ENCODE data around the genes EIF2D and FCMR.

DNA sequence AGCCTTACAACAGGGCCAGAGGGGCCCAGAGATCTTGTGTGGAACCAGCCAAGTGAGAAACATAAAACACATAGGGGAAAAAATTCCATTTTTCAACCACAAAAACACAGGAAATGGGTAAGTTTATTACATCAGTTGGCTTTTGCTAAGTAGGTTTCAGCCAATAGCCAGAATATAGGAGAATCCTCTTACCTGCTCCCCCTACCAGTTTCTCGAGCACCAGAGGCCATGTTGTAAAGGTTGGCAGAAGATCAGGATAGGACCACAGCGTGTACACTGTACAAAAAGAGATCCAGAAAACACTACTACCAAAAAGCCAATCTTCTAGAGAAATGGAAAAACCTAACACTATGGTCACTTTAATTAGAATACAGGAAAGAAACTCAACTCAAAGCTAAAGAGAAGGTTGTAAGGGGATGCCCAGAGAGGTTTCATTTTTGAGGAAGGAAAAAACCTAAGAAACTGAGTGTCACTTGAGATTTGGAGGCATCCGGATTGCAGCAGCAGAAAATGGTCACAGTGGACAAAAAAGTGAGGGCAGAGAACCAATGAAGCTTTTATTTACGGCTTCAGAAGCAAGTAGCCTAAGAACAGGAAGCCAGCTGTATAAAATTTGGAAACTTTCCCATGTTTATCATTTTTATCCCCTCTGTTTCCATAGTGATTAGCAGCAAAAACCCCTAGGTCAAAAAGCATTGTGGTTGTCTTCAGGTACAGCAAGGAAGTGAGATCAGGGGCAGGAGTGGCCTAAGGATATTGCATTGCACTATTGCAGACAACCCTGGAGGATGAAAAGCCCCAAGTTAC is 2.9 kb downstream of the EIF2D start:
- RRBS = no CpG with 5 or more reads among the region's 4 CpGs
CAGE:
- cytosol, long polyA plus RNA = no peak
- long polyA plus RNA = no peak
- nucleus, long polyA plus RNA = no peak

DNA sequence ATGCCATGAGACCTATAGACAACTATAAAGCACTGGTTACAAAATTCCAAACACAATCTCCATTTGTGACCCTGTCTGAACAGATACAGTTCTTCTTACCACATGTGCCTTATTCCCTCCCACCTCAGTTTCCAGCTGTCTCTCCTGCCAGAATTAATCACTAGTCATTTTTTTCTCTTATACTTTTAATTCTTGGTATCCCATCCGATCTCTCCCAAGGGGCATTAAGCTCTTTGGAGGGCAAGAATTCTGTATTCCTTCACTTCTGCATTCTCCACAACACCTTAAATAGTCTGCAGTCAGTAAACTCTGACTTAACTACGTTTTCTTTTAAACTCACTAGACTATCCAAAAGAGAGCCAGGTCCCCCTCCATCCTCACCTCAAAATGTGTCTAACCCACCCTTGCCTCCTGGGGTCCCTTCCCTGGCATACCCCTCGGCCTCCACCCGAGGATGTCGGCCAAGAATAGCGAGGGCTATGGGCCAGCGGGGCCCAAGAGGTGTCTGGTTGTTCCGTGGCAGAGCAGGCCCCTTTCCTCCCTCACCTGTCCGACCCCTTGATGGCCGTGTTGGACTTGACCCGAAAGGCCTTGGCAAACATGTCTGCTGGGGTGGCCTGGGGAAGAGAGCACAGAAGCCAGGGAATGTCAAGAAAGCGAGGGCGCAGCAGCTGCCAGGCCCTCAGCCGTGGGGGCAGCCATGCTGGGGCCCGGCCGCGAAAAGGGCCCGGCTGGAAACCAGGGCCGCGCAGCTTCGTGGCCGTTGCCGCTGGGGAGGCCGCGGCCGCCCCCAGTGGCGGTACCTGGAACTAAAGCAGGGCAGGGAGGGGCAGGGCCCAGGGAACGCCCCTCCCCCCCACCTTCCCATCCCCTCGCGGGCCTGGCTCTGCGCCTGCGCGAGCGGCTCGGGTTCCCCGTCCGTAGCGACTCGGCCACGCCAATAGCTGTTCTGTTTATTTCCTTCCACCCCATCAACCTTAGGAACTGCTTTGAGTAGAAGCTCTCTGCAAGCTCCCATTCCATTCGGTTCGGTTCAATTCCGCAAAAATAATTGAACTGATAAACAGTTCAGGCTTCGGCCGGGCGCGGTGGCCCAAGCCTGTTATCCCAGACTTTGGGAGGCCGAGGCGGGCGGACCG is at the start of gene EIF2D:
Gene EIF2D (minus strand): TSS at position 725 of the 1,139 bp plus-strand sequence.
- RRBS = no CpG with 5 or more reads among the region's 51 CpGs
CAGE:
- cytosol, long polyA plus RNA = start-site peak on the minus strand centred at position 683 of the sequence, 61 bp wide, 113 reads
- long polyA plus RNA = no peak
- nucleus, long polyA plus RNA = start-site peak on the minus strand centred at position 683 of the sequence, 51 bp wide, 92 reads

DNA sequence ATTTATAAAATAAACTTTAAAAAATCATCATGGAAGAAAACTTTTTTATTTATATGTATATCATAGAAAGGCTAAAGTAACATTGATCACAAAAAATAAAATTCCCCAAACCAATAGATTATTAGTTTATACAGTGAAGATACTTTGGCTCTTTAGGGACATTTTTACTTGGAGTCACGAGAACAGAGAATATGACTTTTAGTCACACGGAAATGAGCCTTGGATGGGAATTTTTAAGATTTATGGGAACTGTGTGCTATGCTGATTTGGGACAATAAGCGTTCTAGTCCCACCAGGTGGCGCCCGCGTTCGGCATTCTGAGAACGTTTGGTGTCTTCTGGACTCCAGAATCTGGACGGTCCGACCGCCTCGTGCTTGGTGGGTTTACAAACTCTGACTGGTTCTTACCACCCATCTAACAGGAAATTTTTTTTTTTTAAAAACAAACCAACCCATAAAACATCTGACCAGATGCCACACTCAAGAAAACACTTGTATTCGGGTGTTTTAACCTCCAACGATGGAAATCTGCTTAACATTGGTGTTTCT is 1.1 kb upstream of the DYRK3 start:
- RRBS = no CpG with 5 or more reads among the region's 14 CpGs
CAGE:
- cytosol, long polyA plus RNA = no peak
- long polyA plus RNA = no peak
- nucleus, long polyA plus RNA = no peak

DNA sequence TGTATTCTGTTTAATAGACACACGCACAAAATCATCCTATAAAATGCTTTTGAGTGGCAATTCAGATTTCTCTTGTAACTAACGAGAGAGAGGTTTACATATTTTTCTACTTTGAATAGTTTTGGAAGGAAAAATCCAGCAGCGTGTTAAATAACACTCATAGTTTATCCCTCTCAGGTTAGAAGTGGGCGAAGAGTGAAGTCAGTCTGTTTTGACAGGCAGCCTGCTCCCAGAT is 2.4 kb downstream of the MAPKAPK2 start:
- RRBS = no CpG with 5 or more reads among the region's 4 CpGs
CAGE:
- cytosol, long polyA plus RNA = no peak
- long polyA plus RNA = no peak
- nucleus, long polyA plus RNA = no peak

DNA sequence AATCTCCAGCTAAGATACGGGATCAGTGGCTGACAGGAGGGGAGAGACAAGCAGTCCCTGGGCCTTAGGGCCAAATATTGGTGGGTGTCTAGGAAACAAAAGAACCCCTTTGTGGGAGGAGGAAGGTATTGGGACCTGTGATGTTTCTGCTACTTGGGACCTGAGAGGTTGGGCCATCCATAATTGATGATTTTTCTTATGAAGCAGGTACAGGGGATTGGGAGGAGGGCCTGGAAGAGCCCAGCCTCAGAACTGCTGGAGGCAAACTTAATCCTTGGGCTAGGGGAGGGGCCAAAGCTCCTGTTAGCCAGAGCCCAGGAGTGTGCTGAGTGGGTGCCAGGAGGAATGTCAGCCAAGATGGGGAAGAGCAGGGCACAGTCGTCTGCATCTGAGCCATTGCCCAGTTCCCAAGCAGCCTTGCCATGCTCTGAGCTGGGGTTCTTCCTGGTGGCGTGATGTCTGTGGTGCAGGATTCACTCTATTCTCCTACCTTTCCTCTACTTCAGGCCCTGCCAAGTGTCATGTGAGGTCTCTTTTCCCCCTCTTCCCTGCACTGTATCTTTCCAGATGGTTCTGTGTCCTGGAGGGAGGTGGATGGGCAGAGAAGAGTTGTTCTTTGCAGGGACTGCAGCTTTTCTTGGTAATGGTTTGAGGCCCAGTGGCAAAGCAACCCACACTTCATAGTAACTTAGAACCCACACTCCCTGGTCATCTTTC is 5.8 kb downstream of the MAPKAPK2 start:
- RRBS = no CpG with 5 or more reads among the region's 3 CpGs
CAGE:
- cytosol, long polyA plus RNA = no peak
- long polyA plus RNA = no peak
- nucleus, long polyA plus RNA = no peak

DNA sequence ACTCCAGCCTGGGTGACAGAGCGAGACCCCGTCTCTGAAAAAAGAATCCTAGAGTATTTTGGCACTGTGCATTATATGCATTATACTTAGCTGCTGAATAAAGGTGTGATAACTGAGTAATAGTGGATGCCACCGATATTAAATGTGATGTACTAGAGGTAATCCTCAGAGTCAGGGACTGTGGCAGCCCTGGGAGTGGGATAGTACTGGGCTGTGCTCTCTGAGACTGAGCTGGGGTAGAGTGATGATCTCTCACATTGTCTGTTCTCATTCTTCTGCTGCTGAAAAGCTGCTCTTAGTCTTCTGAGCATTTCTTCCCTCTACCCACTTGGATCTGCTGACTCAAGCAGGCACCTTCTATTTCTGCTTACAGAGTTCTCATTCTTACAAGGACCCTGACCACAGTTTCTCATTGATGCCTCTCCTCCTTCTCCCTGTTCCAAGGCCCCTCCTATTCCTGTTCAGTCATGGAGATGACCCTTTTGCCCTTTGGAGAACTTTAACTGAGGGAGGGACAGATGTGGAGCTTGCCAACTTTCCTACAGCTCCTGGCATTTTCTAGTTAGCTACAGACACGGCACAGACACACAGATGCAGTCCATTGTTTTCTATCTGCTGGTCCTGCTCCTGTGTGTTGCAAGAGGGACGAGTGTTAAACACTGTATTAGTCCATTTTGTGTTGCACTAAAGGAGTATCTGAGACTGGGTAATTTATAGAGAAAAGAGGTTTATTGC is 12.1 kb downstream of the MAPKAPK2 start:
- RRBS = no CpG with 5 or more reads among the region's 5 CpGs
CAGE:
- cytosol, long polyA plus RNA = no peak
- long polyA plus RNA = no peak
- nucleus, long polyA plus RNA = no peak

- RRBS = no CpG with 5 or more reads among the region's 13 CpGs
CAGE:
- cytosol, long polyA plus RNA = no peak
- long polyA plus RNA = no peak
- nucleus, long polyA plus RNA = no peak
Observed at GRCh38 chr1:206729257-206730362, 41.0 kb upstream of the IL19 start.

- RRBS = no CpG with 5 or more reads among the region's 8 CpGs
CAGE:
- cytosol, long polyA plus RNA = no peak
- long polyA plus RNA = no peak
- nucleus, long polyA plus RNA = no peak
Observed at GRCh38 chr1:206921805-206922399, at the start of gene FCMR. TSS of gene FCMR (minus strand) at chr1:206921941.

- RRBS = no CpG with 5 or more reads among the region's 10 CpGs
CAGE:
- cytosol, long polyA plus RNA = no peak
- long polyA plus RNA = no peak
- nucleus, long polyA plus RNA = no peak
Observed at GRCh38 chr1:207009297-207009960, 23.1 kb downstream of the C1orf116 start.

DNA sequence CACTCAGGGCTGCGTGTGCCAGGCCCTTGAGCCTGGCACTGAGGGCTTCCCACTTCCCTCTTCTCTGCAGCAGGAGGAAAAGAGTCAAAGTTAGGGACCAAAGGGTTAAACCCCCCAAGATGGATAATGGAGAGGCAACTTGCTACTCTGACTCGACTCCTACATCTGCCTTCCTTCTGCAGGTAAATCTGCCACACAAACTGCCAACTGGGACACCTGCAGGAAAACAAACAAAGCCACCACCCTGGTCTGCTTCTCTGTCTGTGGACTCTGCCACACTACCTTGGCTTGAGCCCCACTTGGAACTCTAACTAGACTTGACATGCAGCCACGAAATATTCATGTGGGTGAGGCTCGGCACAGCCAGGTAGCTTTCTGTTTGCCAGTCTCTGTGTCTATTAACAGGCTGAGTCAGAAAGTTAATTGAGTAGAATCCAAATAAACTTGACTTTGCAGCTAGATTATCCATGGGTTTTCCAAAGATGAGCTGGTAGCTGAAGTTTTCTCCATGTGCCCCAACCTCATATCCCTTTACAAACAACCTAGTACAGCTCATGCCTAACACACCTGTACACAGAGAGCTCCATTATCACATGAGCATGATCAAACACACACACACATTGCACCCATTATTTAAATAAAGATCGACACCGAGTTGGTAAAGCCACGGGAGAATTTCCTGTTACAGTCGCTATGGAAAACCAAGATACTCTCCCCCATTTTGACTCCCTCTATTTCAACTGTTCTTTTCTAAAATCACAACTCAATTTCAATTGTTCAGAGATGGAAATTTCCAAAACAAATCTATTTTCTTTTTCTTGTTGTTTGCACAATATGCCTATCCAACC is 841 bp downstream of the C1orf116 start:
- RRBS = no CpG with 5 or more reads among the region's 8 CpGs
CAGE:
- cytosol, long polyA plus RNA = no peak
- long polyA plus RNA = no peak
- nucleus, long polyA plus RNA = no peak

GRCh38 chr1:207033258-207033732 is 739 bp upstream of the C1orf116 start:
- RRBS = no CpG with 5 or more reads among the region's 3 CpGs
CAGE:
- cytosol, long polyA plus RNA = no peak
- long polyA plus RNA = no peak
- nucleus, long polyA plus RNA = no peak

DNA sequence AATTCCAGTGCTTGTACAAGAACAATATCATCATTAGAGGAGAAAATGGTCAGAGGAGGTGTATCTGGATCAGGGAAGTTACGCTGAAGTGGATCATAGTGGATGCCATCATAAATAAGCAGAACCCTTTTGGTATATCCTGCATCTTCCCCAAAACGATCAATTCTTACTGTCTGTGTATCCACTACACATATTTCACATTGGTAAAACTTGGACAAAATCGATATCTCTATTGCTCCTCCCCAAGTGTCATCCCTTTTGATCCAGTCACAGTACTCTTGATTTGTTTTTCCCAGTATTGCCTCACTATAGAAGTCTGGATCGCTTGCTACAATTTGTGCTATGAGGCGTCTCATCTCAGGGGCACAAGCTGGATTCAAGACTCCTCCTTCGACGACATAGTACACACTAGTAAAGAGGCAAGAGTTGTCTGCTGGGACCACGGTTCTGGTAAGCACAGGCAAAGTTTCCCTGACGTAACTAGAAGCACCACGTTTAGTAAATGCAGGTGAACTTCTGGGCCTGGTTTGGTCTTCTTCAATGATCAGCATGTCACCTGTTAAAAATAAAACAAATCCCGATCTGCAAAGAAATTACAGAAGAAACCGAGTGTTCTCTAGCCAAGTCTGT is 1.7 kb downstream of the YOD1 start:
- RRBS = no CpG with 5 or more reads among the region's 12 CpGs
CAGE:
- cytosol, long polyA plus RNA = no peak
- long polyA plus RNA = no peak
- nucleus, long polyA plus RNA = no peak

DNA sequence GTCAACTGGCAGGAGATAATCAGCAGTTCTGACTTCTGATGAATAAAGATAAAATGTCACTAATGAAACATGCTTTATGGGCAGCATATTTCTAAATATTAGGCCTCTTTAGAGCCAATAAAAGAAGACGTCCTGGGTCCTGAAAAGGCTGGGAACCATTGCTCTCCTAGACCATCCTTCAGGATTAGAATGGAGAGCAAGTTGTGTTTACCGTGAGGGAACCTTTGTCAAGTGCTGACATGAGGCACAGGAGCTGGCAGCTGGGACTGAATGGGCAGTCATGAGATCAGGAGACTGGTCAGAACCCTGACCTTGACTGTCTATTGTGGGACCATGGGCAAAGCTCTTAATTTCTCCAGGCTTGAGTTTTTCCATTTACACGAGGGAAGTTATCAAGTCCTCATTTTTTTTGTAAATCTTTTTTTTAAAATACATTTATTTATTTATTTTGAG is 5.1 kb downstream of the PFKFB2 start:
- RRBS = no CpG with 5 or more reads among the region's 3 CpGs
CAGE:
- cytosol, long polyA plus RNA = no peak
- long polyA plus RNA = no peak
- nucleus, long polyA plus RNA = no peak

- RRBS = no CpG with 5 or more reads among the region's 8 CpGs
CAGE:
- cytosol, long polyA plus RNA = no peak
- long polyA plus RNA = no peak
- nucleus, long polyA plus RNA = no peak
Observed at GRCh38 chr1:207062289-207062823, 9.3 kb downstream of the PFKFB2 start.

DNA sequence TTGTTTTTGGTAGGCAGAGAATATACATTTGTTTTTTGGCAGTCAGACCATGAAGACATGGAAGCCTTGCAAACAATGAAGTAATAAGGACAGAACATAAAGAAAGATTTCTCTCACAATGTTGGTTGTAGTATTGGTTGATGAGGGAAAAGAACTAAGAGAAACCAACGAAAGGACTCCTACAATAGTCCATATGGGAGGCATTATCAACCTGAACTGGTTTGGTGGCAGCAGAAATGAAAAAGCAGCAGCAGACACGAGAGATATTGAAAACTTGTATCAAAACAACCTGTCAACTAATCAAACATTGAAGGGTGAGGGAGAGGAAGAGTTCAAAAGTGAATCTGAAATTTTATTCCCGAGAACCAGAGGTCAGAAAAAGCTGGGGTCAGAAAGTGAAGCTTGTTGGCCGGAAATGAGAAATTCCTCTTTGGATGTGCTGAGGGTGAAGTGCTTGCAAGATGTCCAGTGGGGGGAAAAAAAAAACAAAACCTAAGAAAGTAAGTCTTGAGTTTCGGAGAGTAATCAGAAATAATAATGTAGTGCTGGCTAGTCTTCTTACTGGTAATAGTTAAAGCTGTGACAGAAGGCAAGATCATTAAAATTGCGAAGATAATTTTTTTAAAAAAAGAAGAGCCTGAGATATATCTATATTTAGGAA is 1.9 kb upstream of the C4BPA start:
- RRBS = no CpG with 5 or more reads among the region's 6 CpGs
CAGE:
- cytosol, long polyA plus RNA = no peak
- long polyA plus RNA = no peak
- nucleus, long polyA plus RNA = no peak

DNA sequence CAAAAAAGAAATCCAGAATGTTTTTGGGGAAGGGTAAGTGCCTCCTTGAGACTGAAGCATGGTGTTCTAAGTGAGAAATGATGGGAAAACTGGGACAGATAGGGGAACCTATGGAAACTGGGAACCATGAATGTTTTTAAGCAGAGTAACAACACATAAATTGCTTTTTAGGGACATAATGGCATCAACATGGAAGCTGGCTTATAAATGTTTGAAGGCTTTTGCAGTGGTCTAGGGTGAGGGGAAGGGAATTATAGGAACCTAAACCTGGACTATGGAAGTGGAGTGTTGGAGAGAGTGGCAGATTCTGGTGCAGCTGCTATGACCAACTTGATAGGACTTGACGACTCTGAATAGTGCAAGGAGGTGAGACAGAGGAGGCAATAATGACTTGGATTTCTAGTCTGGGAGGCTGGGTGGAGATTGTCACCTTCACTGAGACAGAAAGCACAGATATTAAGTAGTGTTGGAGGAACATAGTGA is 3.6 kb downstream of the C4BPA start:
- RRBS = no CpG with 5 or more reads among the region's 1 CpG
CAGE:
- cytosol, long polyA plus RNA = no peak
- long polyA plus RNA = no peak
- nucleus, long polyA plus RNA = no peak

DNA sequence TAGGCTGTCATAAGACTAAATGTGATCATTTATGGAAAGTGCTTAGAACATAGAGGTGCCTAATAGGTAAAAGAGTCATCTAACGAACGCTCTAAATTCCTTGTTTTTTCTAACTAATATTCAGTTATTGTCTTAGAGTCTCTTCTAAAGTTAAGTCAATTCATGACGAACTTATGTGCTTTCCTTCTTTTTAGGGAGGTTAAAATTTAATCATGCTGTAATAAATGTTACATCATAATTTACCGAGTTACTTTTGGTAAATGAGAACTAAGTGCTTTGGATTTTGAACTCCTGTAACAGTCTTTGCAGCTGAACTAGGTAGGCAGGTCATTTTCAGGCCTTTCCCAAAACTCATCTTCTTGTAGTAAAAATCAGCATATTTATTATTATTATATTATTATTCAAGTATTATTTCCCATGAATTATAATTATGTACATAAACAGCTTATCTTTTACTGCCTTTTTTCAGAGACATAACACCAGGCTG is 81.2 kb upstream of the CD55 start:
- RRBS = no CpG with 5 or more reads among the region's 4 CpGs
CAGE:
- cytosol, long polyA plus RNA = no peak
- long polyA plus RNA = no peak
- nucleus, long polyA plus RNA = no peak

DNA sequence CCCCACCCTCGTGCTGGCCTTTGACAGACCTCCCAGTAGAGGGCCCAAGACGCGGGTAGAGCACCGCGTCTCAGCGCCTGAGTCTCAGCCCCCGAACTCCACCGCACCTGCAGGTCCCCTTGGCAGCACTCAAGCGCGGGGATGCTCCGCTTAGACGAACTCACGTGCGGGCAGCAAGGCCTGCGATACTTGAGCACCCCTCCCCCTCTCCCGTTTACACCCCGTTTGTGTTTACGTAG is 410 bp upstream of the CD55 start:
- RRBS = no CpG with 5 or more reads among the region's 18 CpGs
CAGE:
- cytosol, long polyA plus RNA = no peak
- long polyA plus RNA = no peak
- nucleus, long polyA plus RNA = no peak

DNA sequence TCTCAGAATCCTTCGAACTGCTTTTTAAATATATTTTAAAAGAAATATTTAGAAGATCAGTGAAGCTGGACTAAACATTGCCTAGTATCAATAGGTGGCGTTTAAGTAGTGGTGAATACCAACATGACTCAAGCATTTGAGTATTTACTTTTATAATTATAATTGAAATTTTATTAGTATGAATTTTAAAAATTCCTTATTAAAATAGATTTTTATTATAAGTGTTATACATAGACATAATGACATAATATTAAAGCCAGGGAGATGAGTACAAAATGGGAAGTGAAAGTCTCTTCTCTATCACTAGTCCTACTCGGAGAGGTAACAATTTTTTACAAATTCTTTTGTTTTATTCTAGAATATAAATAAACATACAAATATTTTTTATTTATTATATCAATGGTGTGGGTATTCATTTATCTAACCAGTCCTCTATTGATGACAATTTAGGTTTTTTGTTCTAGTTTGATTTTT is 10.4 kb downstream of the CD55 start:
- RRBS = no CpG with 5 or more reads among the region's 3 CpGs
CAGE:
- cytosol, long polyA plus RNA = no peak
- long polyA plus RNA = no peak
- nucleus, long polyA plus RNA = no peak

DNA sequence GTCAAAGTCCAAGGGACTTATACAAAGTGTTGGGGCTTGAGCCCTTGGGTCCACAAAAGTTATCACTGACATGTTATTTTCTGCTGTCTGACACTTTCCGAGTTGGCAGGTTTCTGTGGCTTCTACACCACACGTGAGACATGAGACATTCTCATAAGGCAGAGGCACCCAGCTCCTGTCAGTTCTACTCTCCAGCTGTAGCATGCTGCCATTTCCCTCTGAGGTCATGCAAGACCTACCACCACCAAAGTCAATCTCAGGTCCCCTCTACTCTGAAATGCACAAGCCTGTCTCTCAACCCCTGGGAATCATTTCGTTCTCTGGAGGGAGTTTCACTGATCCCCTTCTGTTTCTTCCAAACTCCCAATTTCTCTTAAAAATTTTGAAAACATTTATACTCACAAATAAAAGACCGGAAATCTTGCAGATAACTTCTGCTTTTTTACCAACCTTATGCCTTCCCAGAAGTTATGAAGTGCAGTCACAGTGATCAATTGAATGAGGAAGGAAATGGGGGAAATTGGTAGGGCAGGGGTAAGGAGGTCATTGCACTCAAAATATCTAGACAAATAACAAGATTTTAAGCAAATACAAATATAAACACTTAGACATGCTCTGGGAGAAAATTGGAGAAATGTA is 39.4 kb upstream of the CR2 start:
- RRBS = no CpG with 5 or more reads among the region's 4 CpGs
CAGE:
- cytosol, long polyA plus RNA = no peak
- long polyA plus RNA = no peak
- nucleus, long polyA plus RNA = no peak